ENCODE measurements around a stretch of chr20.

DNA sequence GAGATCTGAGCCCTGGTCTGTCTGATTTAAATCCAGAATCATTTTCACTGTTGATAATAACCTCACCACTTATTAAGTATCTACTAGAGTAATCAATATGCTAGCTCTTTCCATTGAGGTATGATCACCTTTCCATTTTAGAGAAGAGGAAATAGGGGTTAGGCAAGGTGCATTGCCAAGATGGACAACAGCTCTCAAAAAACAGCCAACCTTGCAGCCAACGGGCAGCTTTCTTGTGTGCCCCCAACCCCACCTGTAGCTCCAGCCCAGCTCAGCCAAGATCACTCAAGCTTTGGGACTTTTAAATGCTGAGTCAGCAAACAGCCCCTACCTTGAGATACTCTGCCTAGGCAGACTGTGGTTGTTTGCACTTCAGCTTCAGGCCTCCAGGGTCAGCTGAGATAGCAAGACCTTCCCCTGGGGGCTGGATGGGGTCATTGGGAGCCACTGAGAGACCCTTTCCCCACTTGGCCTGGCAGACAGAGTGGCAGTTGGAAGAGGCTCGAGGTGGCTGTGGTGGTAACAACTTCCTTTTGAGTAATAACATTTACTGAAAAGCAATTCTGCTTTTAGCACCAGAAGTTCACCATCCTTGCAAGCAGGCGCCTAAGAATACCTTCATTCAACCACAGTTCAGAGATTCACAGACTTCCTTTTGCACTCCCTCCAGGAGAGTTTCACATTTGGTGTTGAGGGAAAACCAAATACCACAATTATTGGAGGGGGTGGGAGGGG lies 147.8 kb downstream of the CEBPB start:
- RRBS: no CpG with 5 or more reads among the region's 3 CpGs

GRCh38 chr20:50390588-50391237 lies 119.5 kb upstream of the PTPN1 start:
- RRBS: no CpG with 5 or more reads among the region's 10 CpGs

GRCh38 chr20:50400950-50401238 lies 109.3 kb upstream of the PTPN1 start:
- RRBS: 83% methylated on average over 1 of the region's 7 CpGs

DNA sequence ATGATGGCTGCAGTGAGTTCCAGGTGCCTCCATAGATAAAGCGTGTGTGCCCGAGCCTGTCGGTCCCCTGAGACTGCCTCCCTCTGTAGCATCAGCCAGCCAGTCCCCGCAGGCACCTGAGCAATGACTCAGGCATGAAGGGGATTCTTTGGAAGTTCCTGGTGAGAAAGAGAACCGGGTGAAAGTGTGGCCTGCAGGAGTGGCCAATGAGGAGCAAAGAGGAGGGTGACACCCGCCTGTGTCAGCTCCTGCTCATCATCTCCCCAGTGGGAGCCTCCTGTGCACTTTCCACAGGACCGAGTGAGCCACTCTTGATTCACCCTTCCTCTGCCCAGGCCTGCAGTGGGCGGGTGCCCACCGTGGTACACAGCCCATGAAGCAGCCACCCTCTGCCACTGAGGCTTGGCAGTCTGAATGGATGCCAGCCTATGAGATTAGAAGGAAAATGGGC lies 71.2 kb upstream of the PTPN1 start:
- RRBS: no CpG with 5 or more reads among the region's 9 CpGs

DNA sequence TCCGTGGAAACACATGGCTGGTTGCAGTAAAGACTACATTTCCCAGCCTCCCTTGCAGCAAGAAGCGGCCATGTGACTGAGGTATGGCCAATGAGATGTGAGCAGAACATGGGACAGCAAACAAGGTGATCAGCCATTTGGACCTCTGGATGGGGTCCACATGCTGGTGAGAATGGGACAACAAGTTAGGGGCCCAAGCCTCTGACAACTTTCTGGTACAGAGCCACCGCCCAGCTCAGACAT lies 42.1 kb upstream of the PTPN1 start:
- RRBS: no CpG with 5 or more reads among the region's 3 CpGs

- RRBS: no CpG with 5 or more reads among the region's 2 CpGs
These were observed 2.8 kb downstream of the PTPN1 start for GRCh38 chr20:50513031-50513382.

DNA sequence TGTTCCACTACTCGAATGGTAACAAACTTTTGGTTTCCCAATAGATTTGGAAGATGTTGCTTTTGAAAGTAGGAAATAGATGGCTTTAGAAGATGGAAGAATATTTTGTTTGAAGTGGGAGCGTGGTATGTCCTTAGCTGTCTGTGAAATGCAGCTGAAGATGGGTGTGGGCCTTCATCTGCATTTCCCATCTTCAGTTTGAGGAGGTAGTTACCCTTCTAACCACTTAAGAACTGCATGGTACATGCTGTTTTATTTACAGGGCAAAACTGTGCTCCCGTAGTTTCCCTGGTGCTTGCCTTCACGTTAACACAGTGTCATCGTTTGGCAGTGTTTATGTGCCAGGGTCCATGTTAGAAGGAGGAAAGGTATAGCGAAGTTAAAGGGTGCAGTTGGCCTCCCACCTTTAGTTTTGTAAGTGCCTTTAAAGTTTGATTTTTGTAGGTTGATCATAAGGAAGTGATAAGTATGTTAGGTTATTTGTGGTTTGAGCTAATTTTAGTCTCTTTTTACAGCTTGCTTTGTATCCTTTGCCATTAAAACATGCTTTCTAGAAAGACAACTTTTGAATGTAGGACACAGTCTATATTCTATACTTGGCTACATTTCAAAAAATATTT lies 9.3 kb downstream of the PTPN1 start:
- RRBS: no CpG with 5 or more reads among the region's 6 CpGs

DNA sequence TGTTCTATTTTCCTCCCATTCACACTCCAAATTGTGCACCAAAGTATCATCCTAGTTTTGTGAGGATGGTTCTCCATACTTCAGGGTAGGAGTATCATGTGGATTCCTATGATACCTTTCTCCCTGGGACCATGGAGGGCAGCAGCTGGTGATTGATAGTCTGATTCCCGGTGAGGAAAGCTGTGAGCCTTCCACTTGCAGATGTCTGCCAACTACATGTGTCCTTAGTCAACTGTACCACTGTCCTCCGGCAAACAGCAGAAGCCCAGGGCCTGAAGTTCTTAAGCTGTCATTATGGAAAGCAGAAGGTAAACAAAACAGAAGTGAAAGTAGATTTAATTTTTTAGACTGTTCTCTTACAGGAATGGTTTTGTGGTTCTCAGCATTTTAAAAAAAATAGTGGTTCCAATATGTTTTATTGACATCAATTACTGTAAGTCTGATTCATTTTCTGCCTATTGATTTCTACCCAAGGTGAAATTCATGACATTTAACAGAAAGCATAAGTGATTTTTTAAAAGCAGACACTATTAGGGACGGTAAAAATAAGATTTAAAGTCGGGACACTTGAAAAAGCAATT lies 36.6 kb downstream of the PTPN1 start:
- RRBS: 78% methylated on average over 2 of the region's 4 CpGs

GRCh38 chr20:50689286-50689770 lies 2.0 kb downstream of the RIPOR3 start:
- RRBS: no CpG with 5 or more reads among the region's 11 CpGs

DNA sequence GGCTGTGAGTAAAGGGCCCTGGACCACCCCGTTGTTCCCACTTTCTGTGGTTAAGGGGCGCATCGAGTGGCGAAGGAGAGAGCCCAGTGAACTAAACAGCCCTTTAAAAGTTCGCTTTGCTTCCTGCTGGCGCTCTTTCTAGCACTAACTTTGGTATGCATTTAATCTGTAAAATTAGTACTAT lies 723 bp downstream of the PARD6B start:
- RRBS: no CpG with 5 or more reads among the region's 6 CpGs

DNA sequence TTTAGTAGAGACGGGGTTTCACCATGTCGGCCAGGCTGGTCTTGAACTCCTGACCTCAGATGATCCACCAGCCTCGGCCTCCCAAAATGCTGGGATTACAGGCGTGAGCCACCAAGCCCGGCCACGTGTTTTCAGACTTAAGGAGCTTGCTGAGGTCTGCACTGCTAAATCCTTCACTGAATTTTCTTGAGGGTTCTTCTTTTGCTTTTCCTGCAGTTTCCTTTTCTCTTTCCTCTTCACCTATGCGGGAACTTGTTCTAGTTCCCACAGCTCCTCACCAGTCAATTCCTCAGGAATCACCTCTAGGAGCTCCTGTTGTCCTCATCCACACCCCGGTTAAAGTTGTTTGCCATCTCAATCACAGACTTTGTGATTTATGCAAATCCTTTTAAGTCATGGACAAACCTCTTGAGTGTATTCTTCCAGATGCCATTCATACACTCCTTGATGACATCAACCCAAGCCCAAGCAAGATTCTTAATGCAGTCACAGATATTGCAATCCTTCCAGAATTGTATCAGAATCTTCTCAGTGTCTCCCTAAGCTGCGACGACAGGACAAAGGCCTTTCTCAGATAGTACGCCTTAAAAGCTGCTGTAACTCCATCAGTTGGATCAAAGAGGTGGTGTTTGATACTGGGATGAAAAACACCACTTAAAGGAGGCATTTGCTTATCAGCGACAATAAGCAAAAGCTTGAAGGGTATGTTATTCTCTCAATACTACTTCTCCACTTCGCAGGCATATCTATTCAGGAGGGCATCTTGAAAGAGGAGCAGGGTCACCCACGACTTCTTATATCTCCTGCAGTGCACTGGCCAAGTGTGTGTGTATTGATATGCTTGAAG lies 33.9 kb downstream of the ADNP start:
- RRBS: no CpG with 5 or more reads among the region's 14 CpGs

GRCh38 chr20:50929913-50930109 lies 1.4 kb downstream of the ADNP start:
- RRBS: no CpG with 5 or more reads among the region's 4 CpGs

DNA sequence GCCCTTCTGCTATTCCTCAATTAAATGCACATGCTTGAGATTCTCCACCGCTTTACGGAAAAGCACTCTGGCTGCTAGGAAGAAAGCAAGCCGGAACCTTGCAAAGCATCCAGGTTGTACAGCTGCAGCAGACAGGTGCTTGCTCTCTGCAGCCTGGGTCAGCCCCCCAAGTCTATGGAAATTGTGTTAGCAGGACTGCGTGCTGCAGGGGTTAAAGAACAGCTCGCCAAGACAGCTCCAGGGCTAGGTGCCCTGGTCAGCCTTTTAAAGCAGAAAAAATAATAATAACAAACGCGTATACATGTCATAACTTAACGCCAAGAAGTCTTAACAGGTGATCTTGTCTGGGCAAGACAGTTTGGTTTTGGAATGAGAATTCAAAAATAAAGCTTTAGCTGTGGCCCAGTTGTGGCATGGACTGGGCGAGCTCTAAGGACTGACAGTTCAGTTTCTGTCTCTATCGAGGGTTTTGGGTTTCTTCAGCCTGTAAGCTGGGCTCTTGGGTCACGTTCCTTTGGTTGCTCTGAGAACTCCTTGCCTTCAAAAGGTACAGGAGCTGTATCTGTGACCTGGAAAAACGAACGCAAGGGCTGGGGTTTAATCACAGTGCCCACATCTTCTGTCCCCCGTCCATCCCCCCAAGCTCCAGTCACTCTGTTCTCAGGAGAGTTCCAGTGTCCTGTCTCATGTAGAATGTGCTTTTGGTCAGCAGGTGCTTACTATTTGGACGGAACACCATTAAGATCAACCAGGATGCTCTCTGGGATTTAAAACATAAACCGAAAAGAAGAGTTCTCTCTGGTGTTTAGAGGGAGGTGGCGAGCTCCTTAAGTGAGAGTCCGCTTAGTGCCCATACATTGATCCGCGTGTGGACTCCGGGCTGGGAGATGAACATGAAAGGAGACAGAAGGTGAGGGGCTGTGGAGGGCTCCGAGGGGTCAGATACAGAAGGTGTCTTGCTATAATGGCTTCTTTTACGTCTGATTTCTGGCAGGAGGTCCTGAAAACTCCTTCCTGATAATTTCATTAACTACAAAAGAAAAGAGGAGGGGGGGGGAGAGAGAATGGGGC lies 151.8 kb downstream of the NFATC2 start:
- RRBS: no CpG with 5 or more reads among the region's 23 CpGs

- RRBS: no CpG with 5 or more reads among the region's 4 CpGs
These were observed 108.6 kb downstream of the NFATC2 start for GRCh38 chr20:51433751-51434468.

DNA sequence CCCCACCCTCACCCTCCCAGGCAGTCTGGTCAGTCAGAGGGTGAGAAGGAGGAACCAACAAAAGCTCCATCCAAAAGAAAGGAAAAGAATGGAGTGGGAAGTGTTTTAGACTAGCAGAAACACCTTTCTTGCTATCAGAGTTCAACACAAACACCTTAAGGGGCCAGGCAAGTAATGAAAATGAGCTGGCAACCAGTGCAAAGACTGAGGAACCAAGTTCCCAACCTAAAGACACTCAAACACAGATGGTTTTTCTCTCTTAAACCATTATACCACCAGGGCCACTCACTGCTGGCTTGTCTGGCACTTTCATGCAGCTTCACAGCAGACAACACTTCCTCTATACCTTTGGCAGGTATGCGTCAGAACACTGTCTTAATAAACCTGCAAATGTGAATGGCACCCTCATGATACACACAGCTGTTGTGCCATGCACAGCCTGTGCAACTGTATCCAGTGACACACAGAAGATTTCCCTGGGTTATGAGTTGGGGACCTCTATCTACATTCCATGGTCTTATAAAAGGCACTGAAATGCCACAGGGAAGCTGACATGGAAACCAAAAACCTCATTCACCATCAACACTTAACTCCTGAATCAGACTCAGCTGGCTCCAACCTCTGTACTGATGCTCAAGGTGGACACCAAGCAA lies 41.6 kb downstream of the NFATC2 start:
- RRBS: no CpG with 5 or more reads among the region's 1 CpG

DNA sequence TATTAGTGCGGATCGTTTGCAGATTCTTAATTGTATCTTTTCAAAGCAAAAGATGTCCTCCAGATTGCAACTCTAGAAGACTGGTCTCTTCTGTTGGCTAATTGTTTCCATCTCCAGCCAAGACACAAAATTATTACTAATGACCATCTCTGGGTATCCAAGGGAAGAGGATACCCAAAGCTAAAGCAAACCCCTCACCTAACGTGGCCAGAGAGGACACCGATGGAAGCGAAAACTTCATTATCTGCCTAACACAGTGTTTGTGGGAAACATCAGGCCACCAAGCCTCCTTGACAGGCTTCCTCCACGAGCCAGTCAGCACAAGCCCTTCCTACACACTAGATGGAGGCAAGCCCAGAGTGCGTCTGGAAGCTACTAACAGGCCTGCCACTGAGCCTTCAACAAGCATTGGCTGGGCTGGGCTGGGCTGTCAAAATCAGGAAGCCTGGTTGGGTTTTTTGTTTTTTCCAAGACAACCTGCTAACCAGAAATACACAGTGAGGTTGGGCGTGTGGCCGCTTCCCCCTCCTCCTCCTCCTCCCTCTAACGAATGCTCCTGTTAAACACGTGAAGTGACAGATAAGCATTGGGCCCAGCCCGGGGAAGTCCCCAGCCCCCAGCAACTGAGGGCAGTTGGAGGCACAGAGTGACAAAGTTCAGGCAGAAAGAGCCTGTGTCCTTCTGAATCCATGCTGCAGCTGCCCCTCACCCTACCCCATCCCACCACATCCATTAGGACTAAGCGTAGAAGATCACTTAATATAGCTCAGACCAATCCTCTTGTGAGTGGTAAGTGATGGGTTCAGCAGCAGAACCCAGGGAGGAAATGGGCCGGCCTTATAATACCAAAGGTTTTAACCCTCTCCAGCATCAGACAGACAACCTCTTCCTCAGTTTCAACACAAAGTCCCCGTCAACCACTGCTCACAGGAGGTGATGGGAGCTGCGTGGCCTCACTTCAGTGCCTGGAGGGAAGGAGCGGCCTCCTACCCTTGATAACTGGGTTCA lies 1.3 kb downstream of the NFATC2 start:
- RRBS: no CpG with 5 or more reads among the region's 17 CpGs

DNA sequence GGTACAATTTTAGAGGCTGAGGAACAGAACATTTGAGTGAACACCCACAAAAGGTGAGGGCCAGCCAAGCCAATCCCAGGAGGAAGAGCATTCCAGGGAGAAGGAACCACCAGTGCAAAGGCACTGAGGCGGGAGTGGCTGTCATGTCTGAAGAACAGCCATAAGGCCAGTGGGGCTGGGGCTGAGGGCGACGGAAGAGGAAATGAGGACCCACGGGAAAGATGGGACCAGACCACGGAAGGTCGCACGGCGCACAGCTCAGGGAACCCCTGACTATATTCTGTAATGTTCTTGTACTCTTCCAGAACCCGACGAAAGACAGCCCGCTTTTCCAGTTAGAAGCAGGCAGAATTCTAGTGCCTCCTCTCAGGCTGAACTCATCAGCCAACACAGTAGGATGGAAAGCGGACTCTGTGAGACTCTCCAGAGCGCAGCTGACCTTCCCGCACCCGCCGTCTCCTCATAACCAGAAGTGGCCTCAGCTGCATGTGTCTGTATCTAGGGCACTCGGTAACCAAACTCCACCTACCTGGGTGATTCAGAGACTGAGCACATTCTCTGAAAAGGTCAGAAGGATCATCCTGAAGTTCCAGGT lies 66.5 kb upstream of the NFATC2 start:
- RRBS: no CpG with 5 or more reads among the region's 17 CpGs

- RRBS: 4% methylated on average over 14 of the region's 67 CpGs
These were observed 1.6 kb downstream of the SALL4 start for GRCh38 chr20:51800507-51801404.

DNA sequence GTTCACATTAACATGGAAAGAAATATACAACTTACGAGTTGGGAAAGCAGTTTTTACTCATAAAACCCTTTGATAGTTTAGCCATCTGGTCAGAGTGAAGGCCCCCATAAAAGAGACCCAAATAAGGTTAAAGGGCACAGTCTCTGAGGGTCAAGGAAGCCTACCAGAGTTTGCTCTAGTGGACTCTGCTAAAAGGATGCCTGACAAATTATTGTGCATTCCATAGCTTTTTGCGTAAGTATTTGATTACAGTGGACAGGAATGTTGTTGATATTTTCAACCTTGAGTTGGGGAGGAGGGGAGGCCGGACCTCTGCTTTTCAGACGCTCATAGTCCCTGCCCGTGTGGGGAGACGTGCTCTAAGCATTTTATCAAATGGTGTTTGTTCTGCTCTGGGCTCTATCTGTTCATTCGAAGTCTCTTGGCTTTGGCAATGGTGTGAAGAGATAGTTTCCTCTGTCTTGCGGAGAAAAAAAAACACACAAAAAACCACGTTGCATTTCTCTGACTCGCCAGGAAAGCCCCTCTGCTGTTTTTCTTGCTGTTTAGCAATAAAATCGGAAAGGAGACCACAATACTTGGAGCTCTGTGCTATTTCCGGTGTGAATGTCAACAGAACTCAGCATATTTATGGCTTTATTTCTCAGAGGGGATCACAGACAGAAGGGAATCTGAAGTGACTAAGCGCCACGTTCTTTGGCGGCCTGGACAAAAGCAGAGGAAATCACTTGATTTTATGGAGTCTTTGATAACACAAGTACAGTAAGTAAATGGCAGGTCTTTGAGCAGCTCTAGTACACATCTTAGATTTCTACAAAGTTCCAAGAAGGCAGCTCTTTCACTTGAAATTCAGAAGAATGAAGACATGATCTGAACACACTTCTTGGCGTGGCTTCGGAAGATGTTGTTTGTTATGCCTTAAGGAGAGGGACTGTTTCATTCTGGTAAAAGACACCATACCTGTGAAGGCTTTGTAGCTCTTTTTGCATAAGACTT lies 159.8 kb downstream of the ZFP64 start:
- RRBS: no CpG with 5 or more reads among the region's 17 CpGs

GRCh38 chr20:52210300-52210745 lies 18.7 kb upstream of the ZFP64 start:
- RRBS: 44% methylated on average over 1 of the region's 31 CpGs

Data from BE2C (cell line).